ENCODE measurements around the genes PRR19, LYPD3 and PHLDB3.

DNA sequence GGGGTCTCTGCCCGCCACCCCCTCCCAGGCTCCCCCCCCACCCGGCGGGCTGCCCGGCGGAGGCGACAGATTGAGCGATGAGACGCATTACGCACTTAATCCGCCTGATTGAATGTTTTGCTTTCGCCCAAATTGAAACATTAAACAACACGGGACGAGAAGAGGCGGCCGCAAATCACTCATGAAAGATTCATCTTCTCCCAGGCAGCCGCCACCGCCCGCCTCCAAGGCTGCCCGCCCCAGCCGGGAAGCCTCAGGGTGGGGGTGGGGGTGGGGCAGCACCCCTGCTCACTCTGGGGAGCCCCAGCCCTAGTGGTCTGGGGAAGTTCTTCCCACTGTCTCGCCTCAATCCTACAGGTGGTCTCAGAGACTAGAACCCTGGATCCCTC lies 7.6 kb upstream of the ERFL start:
- PRO-cap = no peak

DNA sequence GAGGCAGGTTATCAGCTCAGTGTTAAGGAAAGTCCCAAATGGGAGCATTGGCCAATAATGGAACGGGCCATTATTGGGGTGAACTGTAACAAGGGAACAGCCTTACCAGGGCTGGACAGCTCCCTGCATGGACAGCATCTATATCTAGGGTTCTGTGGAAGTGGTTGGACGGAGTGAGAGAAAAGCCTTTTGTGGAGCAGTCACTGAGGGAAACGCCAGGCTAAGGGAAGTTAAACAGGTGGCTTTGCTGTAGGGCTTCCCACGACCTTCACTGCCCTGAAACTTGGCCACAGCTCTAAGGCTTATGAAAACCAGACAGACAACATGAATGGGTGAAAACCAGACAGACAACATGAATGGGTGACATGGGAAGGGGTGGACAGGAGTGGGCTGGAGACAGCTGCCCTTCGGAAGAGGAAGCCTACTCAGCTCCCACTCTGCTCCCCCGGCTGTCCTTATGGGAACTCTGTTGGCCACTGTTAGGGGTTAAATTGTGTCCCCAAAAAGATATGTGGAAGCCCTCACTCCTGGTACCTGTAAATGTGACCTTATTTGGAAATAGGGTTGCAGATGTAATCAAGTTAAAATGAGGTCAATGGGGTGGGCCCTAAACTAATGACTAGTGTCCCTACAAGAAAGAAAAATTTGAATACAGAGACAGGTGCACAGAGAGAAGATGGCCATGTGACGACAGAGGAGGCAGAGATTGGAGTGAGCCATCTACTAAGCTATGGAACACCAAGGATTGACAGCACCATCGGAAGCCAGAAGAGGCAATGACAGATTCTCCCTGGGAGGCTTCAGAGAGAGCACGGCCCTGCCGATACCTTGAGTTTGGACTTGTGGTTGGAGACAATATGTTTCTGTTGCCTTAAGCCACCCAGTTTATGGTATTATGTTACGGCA lies 16.7 kb downstream of the POU2F2 start:
- PRO-cap = no peak

DNA sequence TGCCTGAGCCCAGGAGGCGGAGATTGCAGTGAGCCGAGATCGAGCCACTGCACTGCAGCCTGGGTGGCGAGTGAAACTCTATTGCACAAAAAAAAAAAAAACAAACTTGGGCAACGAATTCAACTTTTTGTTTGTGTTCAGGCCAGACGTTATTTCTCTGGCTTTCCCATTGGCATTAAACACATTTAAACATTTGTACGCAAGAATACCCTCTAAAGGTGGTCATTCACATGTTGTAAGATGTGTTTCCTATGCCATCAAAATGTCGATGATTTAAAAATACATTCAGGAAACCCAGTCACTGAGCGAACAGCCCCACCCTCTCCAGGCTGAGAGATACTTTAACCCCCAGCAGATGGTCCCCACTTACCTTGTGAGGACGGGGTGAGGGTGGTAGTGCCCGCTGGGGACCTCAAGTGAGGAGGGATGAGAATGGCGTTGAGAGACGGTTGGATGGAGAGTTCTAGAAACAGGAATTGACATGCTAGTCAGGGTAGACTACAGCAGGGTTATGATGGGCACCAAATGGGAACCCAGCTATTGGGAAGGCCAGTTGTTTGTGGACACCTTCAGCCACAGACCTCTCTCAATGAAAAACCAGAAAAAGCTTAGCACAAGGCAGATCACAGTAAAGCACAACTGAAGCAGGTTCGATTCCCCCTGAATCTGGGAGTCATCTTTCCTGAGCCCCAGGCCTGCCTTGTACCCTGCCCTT lies 10.6 kb downstream of the GSK3A start:
- PRO-cap = no peak

- PRO-cap = no peak
Observed at GRCh38 chr19:42233023-42233577, 9.3 kb downstream of the GSK3A start.

- PRO-cap = no peak
Observed at GRCh38 chr19:42239743-42240283, 2.6 kb downstream of the GSK3A start.

GRCh38 chr19:42241873-42242478 lies 426 bp downstream of the GSK3A start:
- PRO-cap = no peak

- PRO-cap = bidirectional peak, plus-strand start at chr19:42270527, minus-strand start at chr19:42270466
Observed at GRCh38 chr19:42270229-42271385, 1.6 kb downstream of the CIC start.

- PRO-cap = no peak
Observed at GRCh38 chr19:42285125-42285436, 16.0 kb downstream of the CIC start.

DNA sequence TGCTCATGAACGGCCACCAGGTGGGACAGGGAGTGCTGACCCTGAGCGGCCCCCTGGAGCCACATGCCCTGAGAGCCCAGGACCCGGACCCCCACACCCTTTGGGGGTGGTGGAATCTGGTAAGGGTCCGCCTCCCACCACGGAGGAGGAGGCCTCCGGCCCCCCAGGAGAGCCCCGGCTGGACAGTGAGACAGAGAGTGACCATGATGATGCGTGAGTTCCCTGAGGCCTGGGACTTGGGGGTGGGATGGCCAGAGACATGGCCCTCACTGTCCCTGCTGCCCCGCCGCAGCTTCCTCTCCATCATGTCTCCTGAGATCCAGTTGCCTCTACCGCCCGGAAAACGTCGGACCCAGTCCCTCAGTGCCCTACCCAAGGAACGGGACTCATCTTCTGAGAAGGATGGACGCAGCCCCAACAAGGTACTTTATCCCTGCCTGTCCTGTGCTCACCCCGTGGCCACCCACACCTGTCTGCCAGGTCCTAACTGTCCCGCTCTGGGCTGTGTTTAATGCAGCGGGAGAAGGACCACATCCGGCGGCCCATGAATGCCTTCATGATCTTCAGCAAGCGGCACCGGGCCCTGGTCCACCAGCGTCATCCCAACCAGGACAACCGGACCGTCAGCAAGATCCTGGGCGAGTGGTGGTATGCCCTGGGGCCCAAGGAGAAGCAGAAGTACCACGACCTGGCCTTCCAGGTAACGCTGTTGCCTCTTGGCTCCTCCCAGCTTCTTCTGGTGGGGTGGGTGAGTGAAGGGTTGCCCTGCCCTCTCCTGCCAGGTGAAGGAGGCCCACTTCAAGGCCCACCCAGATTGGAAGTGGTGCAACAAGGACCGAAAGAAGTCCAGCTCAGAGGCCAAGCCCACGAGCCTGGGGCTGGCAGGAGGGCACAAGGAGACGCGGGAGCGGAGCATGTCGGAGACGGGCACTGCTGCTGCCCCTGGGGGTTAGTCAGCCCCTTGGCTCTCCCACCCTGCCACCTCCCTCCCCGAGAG lies 14.6 kb upstream of the PRR19 start:
- PRO-cap = unidirectional peak, plus-strand start at position 169 of the sequence

DNA sequence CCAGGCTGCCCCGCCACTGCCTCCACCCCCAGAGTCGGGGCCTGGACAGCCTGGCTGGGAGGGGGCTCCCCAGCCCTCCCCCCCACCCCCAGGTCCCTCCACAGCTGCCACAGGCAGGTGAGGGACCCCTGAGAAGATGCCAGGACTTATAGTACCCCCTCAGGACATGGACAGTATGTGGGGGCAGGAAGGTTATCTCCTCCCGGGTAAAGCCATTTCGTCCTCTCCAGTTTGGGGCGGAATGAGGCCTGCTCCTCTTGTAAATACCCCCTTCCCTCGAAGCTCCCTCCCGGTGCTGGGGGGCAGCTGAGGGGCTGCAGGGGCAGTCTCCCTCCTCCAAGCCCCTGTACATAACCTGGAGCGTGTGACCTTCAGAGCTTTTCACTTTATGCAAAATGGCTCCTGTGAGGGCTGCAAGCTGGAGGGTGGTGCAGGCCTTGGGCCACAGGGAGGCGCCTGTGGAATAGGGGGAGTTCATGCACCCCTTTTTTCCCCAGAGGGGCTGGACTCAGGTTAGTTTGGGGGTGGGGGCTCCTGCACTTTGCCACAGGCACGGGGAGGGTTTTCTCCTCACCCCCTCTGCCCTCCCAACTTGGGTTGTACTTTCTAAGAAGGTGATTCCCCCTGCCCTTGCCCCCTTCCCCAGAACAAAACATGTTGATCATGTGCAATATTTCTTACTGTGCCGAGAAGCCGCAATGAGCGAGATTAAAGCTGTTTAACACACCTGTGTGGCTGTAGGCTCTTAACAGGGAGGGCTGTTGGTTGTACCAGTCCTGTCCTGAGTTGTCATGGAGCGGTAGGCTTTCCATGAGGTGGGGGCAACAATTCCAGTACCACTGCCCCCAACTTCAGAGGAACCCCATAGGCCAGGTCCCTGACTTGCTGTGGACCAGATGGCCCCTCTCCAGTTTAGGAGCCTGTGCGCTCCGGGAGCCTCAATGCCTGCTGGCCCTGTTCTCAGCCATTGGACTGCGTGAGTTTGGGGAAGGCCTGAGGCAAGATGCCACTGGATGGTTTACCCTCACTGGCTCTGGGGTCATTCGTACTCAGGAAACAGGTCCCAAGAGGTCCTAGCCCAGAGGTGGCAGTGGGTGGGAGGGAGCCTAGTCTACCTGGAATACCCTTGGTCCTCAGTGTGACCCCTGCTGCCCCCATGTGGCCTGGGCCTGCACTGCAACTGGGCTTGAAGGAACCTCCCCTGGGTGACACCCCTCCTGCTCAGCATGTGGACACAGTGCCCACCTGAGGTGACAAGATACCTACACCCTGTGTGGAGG lies 6.4 kb upstream of the PRR19 start:
- PRO-cap = no peak

DNA sequence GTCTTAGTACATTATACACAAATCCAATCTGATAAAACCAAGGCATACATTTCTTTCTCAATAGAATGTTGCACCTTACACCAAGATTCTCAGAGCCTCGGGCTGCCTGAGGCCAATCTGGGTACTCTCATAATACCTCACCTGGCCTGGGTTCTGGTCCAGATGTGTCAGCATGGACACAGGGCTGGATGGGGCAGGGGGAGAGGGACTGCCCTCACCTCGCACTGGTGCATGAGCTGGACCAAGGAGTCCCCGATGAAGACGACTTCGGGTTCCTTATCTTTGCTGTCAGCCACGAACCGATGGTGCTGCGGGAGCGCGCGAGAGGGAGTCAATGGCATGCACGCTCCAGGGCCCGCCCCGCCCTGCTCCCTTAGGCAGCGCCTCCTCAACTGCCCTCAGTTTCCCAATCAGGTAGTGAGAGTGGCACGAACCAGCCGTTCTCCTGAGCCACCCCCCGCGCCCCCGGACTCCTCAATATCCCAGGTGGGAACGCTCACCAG lies at the start of gene PRR19:
PRR19 (plus strand) TSS at position 401 of the 503 bp plus-strand sequence.
- PRO-cap = no peak

DNA sequence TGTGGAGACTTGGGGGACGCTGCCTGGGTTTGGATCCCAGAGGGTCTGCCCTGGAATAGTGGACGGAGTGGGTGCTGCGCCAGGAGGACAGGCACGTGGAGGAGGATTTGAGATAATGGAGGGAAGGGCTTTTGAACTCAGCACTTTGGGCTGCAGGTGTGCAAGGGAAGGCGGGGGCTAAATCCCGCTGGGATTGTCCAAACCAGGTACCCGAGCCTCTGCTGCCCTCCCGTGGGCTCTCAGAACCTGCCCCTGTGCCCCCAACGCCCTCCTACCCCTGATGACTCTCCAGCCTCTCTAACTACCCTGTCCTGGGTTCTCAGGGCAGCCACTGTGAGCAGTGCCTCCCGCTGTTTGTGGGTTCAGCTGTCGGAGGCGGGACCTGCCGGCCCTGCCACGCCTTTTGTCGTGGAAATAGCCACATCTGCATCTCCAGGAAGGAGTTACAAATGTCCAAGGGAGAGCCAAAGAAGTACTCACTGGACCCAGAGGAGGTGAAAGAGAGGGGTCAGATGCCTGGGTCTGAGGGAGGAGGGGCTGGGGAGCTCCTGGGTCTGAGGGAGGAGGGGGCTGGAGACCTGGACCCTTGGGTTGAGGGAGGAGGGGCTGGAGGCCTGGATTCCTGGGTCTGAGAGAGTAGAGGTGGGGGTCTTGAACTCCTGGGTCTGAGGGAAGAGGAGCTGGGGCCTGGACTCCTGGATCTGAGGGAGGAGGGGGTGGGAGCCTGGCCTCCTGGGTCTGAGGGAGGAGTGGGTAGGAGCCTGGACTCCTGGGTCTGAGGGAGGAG lies 20.0 kb downstream of the CNFN start:
- PRO-cap = no peak

- PRO-cap = unidirectional peak, minus-strand start at chr19:42450501
Observed at GRCh38 chr19:42450183-42450677, 7.5 kb upstream of the CXCL17 start.

- PRO-cap = no peak
Observed at GRCh38 chr19:43325567-43326002, 27.9 kb upstream of the CD177 start.

DNA sequence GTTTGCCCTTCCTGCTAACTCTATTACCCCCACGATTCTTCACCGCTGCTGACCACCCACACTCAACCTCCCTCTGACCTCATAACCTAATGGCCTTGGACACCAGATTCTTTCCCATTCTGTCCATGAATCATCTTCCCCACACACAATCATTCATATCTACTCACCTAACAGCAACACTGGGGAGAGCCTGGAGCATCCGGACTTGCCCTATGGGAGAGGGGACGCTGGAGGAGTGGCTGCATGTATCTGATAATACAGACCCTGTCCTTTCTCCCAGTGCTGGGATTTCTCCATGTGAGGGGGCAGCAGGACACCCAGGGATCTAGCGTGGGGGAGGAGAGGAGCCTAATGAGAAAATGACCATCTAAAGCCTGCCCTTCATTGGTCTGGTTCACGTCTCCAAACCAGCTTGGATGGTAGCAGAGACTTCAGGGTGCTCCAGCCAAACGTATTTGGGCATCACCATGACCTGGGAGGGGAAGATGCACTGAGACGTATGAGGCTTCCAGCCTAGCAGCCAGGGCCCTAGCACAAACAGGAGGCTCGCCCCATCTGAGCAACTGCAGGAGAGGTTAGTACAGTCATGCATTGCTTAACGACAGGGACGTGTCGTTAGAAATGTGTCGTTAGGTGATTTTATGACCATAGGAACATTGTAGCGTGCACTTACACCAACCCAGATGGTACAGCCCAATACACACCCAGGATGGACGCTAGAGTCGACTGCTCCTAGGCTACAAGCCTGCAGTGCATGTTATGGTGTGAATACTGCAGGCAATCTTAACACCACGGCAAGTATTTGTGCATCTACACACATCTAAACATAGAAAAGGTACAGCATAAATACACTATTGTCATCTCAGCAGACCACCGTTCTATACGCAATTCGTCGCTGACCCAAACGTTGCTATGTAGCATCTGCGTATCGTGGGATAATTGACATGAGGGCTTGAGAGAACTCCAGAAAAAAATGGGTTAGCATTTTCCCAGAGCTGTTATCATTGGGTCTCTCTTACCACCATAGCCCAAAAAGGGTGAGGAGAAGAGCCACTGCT lies 9.1 kb downstream of the CD177 start:
- PRO-cap = no peak

- PRO-cap = no peak
Observed at GRCh38 chr19:43465353-43466001, at the start of gene LYPD3. TSS of gene LYPD3 (minus strand) at chr19:43465608.

DNA sequence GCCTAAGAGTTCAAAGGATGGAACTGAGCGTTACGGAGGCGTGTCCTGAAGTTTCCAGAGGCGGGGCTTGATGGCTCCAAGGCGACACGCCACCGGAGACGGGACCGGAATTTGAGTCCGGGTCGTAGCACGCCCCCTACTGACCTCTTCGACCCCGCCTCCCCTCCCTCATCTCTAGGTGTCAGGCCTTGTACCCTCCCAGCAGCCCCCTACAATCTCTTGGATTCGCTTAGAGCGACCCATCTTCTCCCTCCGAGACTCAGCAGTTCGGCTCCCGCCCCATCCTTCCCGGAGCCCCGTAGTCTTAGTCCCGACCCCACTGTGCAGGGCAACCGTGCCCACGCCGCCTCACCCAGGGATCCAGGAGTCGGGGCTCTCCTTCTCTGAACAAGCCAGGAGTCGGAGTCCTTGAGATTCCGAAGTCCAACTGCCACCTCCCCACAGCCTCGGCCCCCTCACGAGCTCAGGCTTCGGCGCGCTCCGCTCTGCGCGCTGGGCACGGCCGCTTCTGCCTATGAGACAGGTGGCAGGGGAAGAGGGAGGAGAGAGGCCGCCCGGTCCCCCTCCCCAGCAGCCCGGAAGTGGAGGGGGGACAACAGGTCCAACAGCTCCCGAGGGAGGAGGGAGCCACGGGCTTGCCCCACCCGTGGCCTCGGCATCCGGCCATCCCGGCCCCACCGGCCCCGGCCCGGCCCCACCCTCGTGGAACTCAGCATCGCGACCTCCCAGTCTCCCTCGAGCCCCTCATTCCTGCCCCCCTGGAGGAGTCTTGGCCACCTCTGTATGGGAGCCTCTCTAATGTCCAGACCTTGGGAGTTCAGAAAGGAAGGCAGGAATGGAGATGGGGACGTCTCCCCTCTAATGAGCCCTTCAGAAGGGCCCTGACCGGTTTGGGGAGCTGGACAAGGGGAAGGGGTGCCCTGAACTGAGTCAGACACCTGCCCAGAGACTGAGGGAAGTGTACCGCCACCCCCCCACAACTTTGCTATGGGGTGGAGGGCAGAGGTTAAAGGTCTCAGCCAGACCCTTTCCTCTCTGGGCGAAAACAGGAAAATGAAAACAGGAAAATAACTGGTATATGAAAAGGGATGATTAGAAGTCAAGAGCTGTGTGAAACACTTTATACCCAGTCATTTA lies at the start of gene PHLDB3:
PHLDB3 (minus strand) TSS at position 510 of the 1,137 bp plus-strand sequence.
- PRO-cap = bidirectional peak, plus-strand start at position 57 of the sequence, minus-strand start outside the sequence; unidirectional peak, minus-strand start at position 510 of the sequence

DNA sequence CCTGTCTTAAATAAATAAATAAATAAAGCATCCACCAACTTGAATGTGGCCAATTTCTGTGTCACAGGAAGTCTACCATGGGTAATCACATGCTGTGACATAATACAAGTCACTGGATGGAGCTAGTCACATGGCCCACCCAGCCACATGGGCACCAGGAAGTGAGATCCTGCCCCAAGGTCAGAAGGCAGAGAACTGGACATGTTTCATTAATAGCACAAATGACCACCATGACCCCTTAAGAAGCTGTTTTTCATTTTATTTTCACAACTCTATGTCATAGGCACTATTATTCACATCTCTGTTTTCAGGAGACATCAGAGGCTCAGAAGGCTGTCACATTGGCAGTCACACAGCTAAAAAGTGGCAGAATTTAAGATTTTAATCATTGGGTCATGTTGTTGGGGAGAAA lies 8.5 kb downstream of the PINLYP start:
- PRO-cap = no peak

GRCh38 chr19:43607412-43608184 lies 4.3 kb upstream of the SRRM5 start:
- PRO-cap = no peak

DNA sequence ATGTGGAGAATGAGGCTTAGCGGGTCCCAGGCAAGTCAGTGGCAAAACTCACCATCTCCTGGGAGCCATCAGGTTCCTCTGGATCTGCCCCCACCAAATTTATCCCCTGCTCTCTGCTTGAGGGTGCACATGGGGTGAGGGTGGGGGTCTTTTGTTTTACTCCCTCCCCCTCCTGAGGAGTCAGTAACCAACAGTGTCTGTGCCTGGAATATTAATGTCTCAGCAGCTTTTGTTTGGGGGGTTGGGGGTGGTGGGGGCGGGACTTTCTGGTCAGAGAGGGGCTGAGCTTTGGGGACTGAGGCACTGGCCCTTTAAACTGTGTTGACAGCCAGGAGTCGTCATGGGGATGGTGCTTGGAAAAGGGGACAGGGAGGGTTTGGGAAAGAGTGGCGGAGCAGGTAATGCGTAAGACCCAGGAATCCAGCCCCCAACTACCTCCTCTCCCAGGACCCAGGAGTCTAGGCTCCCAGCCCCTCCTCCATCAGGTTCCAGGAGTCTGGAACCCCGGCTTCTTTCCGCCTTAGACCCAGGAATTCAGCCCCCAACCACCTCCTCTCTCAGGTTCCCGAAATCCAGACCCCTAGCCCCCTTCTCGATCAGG lies 5.2 kb downstream of the CADM4 start:
- PRO-cap = no peak

Data from bile duct (tissue), 1 donor.